ENCODE measurements around a stretch of chr15.

DNA sequence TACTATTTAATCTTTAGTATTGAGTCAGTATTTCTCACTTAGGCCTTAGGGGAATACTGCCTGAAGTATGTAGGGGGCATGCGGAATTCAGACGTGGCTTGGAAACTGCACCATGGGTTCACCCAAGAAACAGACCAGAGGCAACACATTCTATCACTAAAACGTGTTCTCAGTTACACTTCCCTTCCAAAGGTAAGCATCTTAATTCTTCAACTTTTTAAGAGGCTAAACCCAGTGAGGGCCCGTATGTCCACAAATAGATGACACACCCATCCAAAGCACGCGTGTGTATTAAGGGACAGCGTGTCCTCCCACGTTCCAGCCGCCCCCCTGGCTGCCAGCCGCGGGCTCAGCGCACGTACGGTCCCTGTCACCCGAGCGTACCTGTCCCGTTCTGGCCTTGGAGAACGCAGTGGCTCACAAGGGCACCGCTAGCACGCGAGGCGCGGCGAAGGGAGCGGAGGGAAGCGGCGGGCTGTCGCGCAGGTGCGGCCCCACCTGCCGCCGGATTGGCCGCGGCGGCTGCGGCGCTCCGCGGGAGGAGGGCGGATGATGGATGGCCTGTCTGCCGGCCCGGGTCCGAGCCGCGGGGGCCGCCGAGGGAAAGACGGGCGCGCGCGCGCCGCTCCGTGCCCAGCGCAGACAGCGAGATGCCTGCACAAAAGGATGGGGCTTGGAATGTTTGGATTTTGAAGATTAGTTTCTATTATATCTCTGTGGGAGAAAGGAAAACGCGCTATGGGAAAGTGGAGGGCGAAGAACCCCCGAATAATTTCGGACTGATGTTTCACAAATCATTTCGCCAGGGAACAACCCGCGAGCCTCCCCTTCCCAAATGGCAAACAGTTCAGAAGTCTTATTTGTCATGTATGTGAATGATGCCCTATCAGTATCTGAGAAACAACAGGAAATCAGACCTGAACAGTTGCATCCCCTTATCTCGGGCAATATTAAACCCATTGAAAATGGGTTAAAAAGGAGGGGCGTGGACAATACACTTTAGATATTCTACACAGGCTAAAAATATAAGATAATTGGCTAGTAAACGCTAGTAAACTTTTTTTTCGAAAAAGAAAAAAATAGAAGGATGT lies 1003.7 kb upstream of the NR2F2 start:
- RAMPAGE, total RNA: no peak

DNA sequence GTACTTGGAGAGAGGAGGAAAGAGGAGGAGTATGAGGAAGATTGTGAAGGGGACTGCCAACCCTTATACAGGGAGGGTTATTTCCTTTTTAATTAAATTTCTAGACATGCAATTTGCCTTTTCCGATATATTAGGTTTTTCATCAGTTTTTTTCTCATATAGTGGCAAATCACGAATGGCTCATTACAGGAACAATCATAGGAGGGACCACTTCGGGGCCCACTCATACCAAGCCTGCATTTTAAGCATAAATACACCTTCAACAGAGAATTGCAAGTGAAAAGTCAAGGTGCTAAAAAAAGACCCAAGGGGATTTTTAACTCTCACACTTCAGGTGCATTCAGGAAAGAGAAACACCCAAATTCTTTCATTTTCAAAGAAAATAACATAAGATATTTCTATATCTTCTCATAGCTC lies 979.7 kb upstream of the NR2F2 start:
- RAMPAGE, total RNA: no peak

- RAMPAGE, total RNA: no peak
These were observed 888.5 kb upstream of the NR2F2 start for GRCh38 chr15:95442027-95442433.

DNA sequence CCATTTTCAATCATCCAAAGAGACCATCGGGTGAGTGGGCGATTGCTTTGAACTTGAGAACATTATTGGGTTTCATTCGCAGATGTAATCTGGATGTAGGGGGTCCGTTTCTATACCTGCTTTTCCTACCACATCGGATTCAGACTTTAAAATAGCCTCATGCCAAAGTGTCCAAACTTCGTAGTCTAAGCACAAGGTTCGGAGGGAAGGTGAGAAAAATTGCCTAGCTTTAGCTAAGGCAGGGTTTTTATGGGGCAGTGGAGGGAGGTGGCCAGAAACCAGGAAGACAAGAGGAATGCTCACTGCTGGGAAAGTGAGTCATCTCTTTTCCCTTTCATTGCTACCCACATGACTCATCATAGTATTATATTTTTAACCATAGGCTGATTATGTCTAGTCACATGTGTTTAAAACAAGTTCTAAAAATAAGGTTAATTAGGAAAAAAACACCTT lies 773.1 kb upstream of the NR2F2 start:
- RAMPAGE, total RNA: no peak

DNA sequence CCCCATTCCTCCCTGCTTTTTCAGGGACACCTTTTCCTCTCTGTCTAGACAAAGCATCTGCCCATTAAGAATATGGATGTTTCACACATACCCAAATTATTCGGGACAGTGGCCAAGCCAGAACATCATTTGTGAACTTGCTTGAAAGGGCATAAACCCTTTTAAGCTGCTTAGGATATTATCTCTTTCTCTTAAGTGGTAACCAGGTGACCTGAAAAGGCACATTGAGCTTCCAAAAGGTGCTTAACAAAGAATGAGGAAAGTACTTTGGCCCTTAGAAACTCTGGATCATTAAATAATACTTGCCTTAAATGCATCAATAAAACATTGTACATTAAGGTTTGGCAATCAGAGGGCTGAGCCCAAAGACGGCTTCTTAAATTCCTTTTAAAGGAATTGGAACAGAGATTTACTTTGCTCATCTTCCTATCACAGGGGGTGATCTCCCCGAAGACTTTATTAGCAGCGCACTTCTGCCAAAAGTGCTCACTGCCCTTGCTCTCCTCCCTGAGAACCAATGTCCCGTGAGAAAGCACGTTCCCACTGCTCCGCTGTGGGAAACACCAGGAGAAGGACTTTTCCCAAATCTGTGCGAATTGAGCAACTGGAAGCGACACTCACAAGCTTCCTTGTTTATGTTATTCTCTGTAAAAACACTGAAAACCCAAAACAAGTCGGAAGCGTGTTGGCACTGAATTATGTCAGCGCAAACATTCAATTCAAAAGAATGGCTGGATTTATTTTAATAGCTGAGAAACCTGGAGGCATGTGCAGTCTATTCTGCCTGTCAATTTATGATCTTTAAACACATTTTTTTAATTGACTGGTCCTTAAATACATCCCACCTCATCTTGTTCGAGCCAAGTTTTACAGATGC lies 670.9 kb upstream of the NR2F2 start:
- RAMPAGE, total RNA: no peak

DNA sequence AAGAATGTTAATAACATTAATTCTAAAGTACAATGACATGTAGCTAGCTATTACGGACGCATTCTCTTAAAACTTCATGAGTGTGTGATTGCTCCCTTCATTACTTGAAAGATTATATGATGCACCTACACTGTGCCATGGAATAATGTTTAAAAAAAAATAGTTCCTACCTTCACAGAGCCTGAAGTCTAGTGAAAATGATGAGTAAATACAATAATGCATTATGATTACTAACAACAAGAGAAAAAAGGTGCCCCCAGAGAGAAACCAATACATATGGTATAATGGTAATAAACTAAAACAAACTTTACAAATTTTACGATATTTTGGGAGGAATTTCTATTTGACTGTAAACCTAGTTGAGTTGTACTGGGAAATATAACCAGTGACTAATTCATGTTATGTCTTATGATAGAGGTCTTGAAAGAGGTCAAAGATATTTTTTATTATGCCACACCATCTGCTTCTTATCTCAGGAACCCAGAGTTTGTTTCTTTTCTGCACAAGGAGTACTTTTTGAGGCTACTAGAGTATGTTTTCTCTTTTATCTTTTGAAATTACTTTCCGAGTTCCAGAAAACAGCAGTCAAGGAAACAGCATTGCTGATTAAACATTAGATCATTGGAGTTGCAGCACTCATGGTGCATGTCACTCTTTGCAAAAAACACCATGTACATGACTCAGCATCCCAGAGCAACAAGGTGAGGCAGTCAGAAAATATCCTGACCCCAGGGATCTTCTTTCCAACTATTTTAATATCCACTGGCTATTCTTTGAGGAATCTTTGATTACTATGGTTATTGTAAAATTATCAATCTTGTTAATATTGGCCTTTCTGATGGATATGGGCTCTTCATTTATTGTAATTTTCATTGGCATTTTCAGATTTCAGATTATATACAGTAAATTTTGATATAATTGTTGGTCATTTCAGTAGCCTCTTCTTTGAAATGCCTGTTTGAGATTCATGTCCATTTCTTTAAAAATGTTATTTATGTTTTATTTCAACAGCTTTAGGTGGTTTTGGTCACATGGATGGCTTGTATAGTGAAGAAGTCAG lies 645.8 kb upstream of the NR2F2 start:
- RAMPAGE, total RNA: no peak

DNA sequence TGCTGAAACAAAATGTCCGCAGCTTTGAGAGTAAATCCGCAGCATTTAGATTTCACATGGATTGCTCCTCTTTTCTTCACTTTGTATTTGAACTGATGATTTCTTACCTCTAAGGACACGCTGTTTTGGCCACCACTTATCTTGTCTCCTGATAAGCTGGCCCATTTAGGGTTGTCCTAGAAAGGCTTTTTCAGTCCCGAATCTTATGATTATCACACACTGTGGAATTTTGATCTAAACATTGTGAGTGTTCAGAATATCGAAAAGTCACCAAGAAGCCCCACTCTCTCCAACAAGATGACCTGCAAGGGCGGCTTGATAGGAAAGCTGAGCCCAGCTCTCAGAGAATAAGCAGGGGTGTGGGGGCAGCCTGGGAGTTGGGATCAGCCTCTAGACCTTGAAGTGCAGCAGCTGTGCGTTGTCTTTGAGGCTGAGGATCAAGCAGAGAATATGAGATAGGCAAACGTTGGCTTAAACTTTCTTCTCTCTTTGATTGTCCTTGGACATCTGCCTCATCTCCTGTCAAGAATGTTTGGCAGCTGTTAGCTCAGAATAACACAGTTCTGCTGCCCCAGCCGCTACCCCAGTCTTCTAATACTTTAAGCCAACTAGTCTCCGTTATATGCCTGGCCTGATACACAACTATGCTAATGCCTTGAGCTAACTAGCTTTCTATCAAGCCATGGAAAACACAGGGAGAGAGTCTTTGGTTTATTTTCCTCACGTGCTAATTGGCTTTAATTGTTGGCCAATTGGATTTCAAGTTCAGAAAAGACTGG lies 399.6 kb upstream of the NR2F2 start:
- RAMPAGE, total RNA: no peak

DNA sequence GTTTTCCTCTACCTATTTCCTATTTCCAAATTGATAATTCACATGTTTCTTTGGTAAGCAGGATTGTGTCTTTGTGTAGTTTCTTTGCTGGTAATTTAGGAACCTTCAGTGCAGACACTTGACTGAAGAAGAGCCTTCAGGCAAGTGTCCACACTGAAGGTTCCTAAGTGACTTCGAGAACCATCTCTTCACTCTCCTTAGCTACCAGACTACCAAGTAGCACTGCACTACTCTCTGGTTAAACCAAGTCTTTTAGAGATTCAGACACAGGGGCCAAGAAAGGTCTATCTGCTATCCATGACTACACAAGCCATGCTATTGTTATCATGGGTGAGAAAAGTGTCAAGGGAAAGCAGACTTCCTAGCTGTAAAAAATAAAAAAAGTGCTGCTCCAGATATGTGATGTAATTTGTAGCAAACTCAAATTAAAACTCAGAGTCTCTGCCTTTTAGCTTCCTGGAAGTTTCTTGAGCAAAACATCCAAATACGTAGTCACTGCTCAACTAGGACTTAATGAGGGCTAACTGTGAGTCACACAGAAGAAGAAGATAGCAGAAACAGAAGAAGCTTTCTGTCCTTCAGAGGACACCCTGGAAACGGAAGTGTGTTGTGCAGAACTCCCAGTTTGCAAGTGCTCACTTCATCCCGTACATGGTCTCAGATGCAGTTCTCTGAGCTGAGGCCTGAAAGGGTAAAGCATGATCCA lies 393.5 kb upstream of the NR2F2 start:
- RAMPAGE, total RNA: no peak

GRCh38 chr15:95990290-95990936 lies 340.1 kb upstream of the NR2F2 start:
- RAMPAGE, total RNA: no peak

DNA sequence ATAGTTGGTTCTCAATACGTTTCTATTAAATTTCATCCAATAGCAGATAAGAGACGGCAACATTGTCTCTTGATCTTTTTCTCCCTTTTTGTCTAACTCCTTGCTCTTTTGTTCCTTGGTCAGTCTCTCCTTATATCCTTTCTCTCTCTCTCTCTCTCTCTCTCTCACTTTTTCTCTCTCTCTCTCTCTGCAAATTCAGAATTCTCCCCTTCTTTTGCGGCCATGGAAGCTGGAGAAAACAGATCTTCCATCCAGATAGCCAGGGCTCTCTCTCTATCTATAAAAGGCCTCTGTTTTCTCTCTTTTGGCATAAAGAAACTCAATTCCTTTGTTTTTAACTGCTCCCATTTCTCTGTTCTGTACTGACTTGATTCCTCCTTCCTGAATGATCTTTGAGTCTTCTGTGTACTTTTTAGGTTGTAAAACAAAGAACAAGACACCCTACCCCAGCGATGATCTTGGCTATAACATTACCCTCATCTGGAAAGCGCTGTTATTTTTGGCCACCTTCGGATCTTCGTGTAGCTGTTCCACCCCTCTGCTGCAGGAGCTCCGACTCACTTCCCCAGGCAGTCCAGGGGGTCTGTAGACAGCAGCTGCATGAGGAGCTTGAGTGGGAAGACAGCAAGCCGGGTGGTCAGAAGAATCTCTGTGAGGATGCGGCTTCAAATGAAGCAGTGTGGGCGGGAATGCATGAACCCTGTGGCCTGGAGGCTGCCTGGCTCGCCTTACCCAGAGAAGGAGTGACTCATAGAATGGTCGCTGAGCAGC lies 45.5 kb upstream of the NR2F2 start:
- RAMPAGE, total RNA: no peak

DNA sequence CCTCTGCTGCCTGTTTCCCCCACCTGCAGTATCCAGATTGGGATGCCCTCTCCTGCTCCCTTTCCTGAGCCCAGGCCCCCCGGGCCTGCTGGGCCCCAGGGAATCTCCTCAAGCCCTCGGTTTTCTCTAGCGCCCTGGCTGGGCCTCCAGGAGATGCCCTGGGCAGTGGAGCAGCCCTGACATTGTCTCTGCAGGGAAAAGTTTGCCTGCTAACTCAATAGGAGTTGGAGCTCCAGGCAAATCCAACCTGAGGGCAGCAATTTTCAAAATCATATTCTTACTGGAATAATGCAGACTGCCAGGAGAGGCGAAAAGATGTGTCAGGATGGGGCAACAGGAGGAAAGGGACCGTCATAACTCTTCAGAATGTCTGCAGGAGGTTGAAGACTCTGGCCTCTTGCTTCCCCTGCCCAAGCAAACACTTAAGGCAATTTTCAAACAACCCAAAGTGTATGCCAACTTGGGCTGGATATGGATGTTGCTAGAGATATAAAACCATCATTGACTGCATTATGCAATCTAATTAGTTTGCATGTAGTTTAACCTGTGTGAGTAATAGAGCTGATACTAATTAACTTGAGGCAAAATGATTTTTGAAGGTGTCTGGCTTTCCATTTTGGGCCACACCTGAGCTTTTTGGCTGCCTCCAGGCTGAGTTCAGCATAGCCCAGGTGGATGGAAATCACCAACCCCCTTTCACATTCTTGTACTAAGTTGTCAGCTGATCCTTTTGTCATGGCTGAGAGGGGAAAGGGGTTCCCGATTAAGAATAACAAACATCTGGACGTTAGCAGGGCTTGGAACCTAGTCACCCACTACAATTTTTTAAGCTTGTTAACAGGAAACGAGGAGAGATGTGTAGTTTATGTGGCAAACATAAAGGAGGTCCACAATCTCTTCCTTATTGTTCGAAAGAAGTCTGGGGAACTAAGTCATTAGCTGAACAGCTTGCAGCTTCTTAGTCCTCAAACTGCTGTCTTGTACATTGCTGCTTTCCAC lies 4.6 kb downstream of the NR2F2 start:
- RAMPAGE, total RNA: no peak

DNA sequence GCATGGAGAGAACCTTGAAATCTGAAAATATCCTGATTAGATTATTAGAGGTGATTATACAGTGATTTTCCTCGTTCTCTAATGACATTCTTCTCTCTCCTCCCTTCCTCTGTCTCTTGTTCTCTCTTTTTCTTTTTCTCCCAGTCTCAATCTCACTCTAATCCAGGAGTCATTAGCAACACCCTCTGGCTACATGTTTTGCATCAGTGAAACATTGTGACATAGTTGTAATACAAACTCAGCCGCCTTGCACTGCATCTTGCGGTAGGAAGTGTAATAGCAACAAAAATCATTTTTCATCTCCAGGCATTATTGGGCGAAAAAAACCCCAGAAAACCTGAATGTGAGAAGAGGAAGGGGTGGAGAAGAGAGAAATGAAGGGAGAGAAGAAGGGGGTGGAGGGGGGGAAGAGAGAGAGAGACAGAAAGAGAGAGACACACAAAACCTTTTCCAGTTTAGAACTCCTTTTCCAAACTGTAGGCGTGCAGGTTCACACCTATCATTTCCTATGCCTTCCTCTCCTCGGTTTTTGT lies 24.6 kb downstream of the NR2F2 start:
- RAMPAGE, total RNA: no peak

- RAMPAGE, total RNA: no peak
These were observed 841 bp downstream of the ARRDC4 start for GRCh38 chr15:97961026-97962062.

DNA sequence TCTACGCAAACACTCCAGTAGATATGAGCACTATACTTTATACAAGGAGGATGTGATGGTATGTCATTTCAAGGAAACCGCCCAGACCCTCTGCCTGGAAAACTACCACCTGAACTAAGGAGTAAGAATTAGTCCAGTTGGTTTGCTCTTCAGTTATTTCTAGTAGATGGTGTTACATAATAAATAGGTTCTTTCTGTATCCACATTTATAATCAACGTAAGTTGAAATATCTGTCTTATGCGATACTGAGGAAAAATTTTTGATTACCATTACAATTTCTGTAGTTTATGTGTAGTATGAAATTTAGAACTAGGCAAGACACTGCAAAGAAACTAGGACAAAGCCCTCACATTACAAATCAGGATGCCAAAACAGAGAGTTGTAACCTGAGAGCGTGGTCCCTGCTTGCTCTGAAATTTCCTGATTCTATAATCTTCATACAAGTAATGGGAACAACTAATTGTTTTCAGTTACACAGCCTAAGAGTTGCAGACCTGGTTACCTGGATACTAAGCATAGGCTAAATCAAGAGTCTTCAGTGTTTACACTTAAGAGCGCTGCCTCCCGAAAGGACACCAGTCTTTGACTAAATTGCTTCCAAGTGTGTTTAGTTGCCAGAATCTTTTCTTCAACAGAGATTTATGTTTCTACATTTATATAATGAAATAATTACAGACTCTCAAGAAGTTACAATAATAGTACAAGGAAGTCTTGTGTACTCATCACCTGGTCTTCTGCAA lies 13.9 kb downstream of the ARRDC4 start:
- RAMPAGE, total RNA: no peak

DNA sequence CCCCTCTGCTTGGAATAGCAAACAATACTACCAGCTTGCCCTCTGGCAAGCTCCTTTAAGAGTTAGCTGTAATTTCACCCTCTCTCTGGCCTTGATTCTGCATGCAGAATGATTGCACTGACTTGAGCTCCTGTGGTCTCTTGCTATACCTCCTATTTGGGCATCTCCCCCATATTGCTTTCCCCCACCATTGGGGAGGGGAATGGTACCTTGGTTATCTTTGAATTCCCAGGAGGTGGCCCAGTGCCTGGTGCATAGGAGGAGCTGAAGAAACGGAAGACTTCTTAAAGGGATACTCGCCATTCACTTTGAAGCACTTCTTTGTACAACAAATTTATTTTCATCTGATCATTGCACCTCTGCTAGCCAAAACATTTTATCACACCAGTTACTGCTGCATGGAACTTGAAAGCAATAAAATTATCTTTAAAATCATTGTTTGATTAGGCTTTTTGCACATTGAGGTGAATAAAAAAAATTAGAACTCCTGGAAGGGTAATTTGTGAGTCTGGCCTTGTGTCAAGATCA lies 12.0 kb downstream of the IGF1R start:
- RAMPAGE, total RNA: no peak

- RAMPAGE, total RNA: no peak
These were observed 18.3 kb downstream of the IGF1R start for GRCh38 chr15:98666640-98667024.

DNA sequence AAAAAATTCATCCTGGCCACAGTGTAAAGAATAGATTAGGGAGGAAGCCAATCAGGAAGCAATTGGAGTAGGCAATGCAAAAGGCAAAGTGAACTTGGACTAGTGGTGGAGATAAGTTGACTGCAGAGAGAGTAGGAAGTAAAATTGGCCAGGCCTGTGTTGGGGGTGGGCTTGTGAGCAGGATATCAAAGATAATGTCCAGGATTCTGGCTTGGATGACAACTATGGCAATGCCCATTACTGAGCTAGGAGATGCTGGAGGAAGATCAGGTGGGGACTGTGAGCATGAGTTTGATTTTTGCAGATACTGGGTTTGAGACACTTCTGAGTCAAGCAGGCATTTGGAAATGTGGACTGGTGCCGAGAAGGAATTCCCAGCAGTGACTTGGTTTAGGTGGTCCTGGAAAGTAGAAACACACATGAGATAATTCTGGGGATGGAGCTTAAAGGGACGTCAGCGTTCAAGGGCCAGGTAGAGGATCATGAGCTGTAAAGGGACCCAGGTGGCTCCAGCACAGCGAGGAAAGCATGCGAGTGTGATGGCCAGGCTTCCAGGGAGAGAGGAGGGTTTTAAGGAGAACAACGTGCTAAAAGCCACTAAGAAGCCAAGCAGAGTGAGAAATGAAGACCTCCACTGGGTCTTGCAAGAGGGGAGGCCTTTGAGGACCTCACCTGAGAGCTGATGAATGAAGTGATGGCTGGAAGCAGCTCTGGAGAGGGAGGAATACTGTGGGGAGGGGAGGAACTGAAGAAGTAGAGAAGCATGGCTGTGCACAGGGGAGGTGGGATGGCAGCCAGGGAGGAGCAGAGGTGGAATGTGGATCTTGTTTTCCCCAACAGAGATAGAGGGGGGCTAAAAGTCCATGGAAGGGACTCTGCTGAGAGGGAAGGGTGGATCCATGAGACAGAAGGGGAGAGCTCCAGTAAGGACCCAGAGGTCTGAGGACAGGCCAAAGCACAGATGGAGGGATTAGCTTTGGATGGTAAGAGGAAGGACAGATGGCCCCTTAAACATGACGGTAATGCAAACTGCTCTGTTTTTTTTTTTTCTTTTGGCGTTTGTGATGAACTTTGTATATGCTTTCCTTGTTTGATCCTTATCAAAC lies 95.7 kb downstream of the IGF1R start:
- RAMPAGE, total RNA: no peak

DNA sequence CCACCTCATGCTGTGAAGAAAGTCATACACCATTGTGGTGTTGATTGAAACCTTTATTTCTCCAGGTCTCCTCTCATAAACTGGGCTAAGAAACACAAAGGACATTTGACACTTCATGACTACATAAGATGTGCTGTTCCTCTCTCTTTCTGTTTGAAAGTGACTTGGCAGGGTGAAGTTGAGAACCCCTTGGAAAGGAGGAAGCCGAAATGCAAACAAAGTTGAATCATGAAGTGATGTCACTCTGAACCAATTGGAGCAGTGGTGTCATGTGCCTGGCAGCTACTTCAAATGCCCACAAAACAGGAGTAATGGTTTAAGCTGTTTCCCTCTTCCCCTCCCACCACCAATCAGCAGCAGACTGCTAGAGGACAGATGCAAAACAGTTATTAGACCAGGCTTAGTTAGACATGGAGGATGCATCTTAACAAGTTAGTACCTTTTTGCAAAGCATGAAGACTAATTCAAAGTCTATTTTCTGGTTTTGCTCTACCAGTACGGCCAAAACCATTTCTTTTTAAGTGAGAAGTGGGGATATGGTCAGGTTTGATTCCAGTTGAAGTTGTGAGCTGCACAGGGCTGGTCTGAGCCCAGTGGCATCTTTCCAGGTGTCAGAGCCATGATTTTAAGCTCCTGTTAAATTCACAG lies 174.8 kb downstream of the IGF1R start:
- RAMPAGE, total RNA: no peak

DNA sequence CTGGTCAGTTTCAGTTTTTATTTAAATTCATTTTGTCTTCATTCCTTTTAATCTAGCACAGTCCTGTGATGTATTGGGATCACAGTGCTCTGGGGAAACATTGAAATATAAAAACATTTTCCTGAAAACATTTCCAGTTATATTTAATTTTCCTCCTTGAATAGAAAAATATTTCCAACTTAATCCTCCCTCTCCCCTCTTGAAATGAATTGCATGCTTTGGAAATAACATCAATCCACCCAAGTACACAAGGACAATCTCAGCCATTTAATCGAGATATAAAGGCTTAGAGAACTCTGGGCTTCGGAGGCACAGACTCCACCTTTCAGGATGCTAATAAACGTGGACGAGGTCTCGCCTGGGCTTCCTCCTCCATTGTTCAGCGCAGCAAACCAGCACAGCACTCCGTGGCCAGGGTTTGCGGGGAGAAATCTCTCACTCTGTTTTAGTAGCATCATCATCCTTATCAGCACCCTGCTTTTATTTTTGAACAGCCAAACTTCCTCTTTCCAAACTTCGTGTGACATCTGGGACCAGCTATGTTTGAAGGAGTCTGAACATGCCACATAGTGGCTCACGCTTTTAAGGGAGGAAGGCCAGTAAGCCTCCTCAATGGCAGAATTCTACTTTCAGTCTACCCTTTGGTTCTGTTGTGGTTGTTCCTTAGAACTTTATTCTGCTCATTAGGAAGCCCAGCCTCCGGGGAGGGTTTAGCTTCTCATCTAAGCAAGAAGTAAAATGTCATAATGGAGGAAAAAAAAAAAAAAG lies 149.1 kb downstream of the PGPEP1L start:
- RAMPAGE, total RNA: no peak

DNA sequence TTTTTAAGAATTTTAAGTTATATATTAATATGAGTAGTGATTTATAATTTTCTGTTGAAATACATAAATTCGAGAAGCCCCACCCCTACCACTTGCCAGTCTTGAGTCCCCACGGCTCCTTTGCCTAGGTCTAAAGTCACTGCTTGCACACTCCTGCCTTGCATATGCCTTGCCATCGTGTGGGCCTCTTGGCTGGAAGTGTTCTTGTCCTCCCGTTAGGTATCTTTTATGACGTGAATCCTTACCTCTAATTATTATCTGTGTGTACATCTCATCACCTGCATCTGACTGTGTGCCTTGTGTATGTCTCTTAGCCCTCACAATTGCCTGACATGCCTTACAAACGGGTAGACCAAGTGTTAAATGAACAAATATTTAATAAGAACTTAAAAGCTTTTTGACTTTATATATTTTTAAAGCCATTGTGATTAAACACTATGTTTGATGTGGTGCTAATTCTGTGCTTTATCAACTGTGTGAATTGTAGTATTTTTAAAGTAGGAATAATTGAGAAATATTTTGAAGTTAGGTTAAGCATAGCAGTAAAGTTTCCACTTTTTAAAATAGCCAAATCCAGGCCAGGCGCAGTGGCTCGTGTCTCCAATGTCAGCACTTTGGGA lies 140.1 kb downstream of the PGPEP1L start:
- RAMPAGE, total RNA: no peak